Hair follicular keratinocyte (primary cell): ENCODE results near the gene HHLA2.

DNA sequence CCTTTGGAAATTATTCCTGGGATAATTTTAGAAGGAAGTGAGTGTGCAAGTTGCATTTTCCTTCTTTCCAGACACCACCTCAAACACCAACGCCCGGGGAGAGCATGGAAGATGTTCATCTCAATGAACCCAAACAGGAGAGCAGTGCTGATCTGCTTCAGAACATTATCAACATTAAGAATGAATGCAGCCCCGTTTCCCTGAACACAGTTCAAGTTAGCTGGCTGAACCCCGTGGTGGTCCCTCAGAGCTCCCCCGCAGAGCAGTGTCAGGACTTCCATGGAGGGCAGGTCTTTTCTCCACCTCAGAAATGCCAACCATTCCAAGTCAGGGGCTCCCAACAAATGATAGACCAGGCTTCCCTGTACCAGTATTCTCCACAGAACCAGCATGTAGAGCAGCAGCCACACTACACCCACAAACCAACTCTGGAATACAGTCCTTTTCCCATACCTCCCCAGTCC is 3.7 kb downstream of the NFKBIZ start:
- RAMPAGE, long total RNA: no peak

GRCh38 chr3:101936460-101937315 is 87.4 kb downstream of the NFKBIZ start:
- RAMPAGE, long total RNA: no peak

GRCh38 chr3:102764891-102765143 is 330.0 kb downstream of the ZPLD1 start:
- RAMPAGE, long total RNA: no peak

DNA sequence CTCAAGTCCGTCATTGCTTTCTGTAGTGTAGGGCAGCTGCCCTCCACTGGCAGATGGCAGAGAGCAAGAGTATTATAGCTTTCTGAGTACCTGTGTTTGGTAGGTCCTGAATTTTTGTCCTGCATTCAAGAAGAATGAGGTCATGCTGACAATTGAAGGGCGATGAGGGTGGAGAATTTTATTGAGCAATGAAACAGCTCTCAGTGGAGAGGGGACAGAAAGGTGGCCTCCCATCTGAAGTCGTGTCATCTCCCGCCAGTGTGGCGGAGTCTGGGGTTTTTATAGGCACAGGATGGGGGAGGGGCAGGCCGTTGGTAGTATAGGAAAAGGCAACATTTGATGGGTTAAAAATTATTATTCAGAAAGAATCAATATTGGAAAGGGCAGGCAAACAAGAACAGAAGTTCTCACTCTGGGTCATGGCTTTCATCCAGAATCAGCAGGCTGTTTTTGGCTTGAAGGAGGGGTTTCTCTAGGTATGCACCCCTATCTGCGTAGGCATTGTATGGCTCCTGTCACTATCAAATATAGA is 1239.7 kb upstream of the ALCAM start:
- RAMPAGE, long total RNA: no peak

DNA sequence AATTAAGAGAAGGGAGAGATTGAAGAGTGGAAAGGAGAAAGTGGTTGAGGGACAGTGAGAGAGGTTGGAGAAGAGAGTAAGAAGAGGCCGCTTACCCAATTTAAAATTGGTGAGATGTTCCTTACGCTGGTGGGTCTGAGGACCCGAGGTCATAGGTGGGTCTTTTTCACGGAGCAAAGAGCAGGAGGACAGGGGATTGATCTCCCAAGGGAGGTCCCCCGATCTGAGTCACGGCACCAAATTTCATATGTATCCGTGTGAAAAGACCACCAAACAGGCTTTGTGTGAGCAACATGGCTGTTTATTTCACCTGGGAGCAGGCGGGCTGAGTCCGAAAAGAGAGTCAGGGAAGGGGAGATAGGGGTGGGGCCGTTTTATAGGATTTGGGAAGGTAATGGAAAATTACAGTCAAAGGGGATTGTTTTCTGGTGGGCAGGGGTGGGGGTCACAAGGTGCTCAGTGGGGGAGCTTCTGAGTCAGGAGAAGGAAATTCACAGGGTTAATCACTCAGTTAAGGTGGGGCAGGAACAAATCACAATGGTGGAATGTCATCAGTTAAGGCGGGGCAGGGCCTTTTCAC is 921.5 kb upstream of the ALCAM start:
- RAMPAGE, long total RNA: no peak

- RAMPAGE, long total RNA: no peak
These were observed 818.8 kb upstream of the ALCAM start for GRCh38 chr3:104547925-104548236.

GRCh38 chr3:104676132-104676650 is 690.5 kb upstream of the ALCAM start:
- RAMPAGE, long total RNA: no peak

DNA sequence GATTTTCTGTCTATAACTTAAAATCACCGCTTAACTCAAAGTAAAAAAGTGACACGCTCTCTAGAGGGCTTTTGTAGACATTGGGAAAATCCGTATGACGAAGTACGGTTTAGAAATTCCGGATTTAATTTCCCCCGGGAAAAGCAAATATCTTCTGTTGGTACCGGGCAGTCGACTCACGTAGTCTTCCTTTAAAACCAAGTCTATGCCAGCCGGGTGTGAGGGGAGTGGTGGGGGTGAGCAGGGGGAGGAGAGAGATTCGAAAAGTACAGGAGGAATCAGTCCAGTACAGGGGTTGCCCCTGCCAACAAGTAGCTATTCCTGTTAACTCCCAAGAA is 771 bp upstream of the ALCAM start:
- RAMPAGE, long total RNA: no peak

- RAMPAGE, long total RNA: no peak
These were observed 137.7 kb downstream of the ALCAM start for GRCh38 chr3:105504269-105504879.

- RAMPAGE, long total RNA: no peak
These were observed 203.4 kb downstream of the ALCAM start for GRCh38 chr3:105569992-105570660.

DNA sequence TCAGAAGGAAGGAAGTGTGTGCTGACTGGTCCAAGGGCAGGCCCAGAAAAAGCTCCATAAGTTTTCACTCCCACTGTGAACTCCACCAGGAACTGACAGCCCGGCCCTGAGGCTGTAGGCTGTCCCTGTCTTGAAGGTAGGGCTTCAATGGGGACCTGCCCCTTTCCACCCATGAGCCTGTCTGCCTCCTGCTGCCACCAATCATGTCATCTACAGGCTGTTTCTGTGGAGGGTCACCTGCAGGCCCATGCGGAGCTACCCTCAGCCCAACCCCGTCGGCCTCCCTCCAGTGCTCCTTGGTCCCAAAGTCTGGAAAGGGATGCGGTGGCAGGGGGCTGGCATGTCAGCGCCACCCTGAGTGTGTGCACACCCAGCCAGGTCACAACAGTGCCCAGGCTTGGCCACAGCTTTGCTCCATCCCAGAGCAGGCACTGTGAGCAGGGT is 109.5 kb downstream of the CBLB start:
- RAMPAGE, long total RNA: no peak

DNA sequence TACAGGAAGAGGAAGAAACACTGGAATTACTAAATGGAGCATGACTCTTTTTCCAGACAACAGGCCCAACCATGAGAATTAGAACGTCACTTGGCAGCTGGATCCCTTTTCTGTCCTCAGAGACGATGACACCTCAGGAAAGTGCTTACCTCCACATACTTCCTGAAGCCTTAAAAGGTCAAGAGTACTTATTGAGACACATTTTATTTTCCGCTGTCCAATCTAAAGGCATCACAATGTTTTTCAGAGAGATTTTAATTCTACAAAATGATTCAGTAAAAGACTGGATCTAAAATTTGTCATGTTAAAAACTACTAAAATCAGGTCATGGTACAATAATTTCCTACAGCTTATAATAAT is 38.2 kb upstream of the CBLB start:
- RAMPAGE, long total RNA: no peak

DNA sequence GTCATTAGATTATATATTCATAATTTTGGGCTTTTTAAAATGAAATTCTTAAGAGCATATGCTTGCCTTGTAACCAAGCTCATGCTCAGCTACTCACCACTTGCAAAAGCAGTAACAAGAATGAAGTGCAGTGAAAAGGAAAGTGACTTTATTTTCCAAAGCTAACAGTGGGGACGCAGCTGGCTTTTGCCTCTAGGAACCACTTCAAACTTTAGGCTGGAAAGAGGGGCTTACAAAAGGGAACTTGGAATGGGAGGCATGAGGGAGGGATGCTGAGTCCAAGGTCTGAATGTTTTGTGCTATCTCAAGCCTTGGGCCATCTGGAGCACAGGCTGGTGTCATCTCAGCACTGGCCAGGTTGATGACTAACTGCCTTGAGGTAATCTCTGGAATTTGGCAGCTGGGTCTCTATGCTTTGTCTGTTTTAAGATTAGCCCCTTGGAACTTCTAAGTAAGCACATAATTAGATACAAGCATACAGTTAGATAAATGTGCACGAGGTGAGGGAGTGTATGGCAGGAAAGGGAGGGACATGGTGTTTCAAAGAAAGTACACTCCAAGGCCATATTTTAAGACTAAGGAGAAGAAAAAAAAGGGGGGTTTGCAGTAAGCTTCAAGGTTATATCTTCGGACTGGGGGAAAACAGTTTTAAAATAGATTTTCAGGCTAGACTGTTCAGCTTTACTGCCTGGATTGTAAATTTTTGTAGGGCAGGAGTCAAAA is 252.4 kb upstream of the CCDC54 start:
- RAMPAGE, long total RNA: no peak

GRCh38 chr3:107524479-107525026 is 1.8 kb downstream of the BBX start:
- RAMPAGE, long total RNA: no peak

- RAMPAGE, long total RNA: no peak
These were observed 163.3 kb downstream of the CD47 start for GRCh38 chr3:107927308-107928184.

DNA sequence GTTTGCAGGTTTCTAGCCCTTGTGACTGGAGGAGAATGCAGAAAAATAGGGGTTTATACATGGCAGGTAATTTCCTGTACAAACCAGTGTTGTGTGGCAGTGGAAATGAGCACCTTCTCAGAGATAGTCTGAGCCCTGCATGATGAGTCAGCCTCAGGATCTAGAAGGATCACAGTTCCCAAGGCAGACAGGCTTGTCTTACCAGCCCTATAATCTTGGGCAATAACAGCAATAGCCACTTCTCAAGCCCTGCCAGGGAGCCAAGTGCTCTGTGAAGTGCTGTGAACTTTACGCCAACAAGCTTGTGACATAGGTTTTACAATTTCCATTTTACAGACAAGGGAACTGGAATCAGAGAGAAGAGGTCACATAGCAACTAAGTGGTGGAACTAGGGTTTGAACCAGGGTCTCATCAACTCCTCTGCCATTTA is 89.4 kb downstream of the CD47 start:
- RAMPAGE, long total RNA: no peak

DNA sequence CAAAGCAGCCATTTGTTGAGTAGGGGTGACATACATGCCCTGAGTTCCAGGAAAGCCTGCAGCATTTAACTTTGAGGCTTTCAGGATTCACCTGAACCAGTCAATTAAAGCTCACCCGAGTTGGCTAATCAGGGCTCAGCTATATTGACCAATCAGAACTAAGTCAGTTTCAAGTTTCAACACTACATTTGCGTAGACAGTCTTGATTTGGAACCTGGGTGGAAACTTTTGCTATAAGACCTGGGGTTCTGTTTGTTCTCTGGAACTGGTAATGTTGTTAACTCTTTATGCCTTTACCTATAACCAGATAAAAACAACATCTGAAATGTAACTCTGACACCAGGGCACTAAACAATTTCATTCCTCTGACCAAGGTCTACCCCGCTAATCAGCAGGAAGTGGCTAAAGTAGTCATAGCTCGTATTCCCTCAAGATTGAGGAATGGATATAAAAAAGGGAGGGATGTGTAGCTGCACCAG is 28.2 kb upstream of the IFT57 start:
- RAMPAGE, long total RNA: no peak

- RAMPAGE, long total RNA: no peak
These were observed at the start of gene HHLA2 for GRCh38 chr3:108296272-108296702. Gene HHLA2, plus strand, starts transcription at chr3:108296548.

DNA sequence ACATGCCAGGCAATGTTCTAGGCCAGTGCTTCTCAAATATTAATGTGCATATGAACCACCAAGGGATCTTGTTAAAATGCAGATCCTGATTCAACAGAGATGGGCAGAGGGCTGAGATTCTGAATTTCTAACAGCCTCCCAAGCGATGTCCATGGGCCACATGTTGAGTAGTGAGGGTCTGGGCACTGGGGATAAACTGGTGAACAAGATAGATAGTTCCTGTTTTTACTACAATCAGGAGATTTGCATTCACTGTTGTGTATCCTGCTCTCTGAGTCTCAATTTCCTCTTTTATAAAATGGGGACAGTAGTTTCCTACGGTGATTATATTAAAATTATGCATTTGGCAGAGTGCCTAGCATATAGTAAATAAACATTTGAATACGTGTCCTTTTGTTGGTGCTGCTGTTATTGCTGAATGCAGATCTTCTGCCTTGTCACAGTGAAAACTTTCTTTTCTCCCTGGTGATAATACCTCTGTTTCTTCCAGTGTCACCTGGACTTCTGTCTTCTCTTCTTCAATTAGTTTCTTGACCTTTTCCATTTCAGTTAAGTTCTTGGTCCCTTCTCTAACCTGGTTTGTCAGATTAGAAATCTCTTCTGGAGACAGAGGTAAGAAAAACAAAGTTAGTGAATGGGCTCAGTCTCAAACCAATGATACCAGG is 102.5 kb downstream of the MYH15 start:
- RAMPAGE, long total RNA: no peak

GRCh38 chr3:108559383-108560009 is 29.7 kb downstream of the CIP2A start:
- RAMPAGE, long total RNA: no peak